HL-60 (cell line): ENCODE measurements around the gene LITAF.

- RRBS, result no CpG with 5 or more reads among the region's 5 CpGs
Observed at GRCh38 chr16:11551101-11551574, 24.1 kb upstream of the ENSG00000188897 start.

- RRBS, result 77% methylated on average over 4 of the region's 22 CpGs
Observed at GRCh38 chr16:11572123-11573019, 14.3 kb downstream of the LITAF start.

- RRBS, result no CpG with 5 or more reads among the region's 7 CpGs
Observed at GRCh38 chr16:11582226-11582883, 4.4 kb downstream of the LITAF start.

- RRBS, result 2% methylated on average over 48 of the region's 94 CpGs
Observed at GRCh38 chr16:11586706-11587778, at the start of gene LITAF. Gene LITAF, minus strand, starts transcription at chr16:11586919.

DNA sequence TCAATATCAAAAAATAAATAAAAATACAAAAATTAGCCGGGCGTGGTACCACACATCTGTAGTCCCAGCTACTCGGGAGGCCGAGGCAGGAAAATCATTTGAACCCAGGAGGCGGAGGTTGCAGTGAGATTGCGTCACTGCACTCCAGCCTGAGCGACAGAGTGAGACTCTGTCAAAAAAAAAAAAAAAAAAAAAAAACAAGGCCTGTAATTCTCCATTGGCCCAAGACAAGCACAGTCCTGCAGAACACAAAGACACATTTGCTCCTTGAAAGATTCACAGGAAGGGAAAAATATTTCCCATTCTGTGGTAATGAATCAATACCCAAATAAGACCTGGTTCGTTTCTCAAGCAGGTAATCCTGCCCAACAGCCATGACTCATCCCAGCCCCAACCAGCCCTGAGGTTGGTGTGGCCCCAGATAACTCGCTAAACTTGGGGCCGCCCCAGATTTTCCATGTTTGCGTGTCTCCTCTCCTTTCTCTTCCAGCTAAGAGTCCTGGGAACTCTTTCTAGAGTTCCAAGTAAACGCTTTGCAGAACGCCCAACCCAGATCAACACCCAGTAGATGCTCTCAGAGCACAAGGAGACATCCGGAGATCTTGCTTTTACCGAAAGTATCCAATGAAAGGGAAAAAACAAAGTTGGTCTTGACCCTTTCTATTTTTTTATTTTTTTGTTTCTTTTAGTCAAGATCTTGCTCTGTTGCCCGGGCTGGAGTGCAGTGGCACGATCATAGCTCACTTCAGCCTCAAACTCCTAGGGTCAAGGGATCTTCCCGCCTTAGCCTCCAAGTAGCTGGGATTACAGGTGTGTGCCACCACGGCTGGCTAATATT, 40.2 kb upstream of the SNN start:
- RRBS, result 98% methylated on average over 1 of the region's 19 CpGs

GRCh38 chr16:11629021-11629942, 39.0 kb upstream of the SNN start:
- RRBS, result no CpG with 5 or more reads among the region's 23 CpGs

GRCh38 chr16:11675390-11676457, 7.5 kb downstream of the SNN start:
- RRBS, result 100% methylated on average over 4 of the region's 42 CpGs

DNA sequence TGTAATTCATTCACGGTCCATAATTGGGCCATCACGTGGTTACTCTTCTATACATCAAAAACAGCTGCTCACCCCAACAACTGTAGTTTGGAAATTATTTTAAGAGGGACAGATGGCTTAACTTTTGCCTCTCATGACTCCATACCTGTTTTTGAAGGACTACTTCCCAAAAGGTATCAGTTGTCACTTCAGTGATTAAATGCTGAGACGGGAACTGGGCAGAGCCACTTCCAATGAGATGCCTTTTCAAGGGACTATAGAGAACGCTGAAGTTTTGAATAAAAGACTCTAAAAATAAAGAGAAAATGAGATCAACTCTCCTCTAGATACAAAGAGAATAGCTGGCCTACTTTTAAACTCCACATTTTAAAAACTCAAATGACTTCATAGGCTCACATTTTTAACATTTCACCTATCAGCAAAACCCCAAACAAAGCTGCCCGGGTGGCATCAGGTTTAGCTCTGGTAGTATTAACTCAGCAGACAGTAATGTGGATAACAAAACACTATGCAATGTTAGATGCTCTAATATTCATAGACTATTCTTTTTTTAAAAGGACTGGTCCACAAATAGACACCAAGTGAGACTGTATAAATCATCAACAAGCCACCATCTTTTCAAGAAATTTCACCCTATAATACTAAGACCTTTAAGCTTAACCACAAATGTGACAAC, 20.0 kb downstream of the SNN start:
- RRBS, result no CpG with 5 or more reads among the region's 5 CpGs

GRCh38 chr16:11697779-11698027, 29.4 kb downstream of the SNN start:
- RRBS, result no CpG with 5 or more reads among the region's 4 CpGs

DNA sequence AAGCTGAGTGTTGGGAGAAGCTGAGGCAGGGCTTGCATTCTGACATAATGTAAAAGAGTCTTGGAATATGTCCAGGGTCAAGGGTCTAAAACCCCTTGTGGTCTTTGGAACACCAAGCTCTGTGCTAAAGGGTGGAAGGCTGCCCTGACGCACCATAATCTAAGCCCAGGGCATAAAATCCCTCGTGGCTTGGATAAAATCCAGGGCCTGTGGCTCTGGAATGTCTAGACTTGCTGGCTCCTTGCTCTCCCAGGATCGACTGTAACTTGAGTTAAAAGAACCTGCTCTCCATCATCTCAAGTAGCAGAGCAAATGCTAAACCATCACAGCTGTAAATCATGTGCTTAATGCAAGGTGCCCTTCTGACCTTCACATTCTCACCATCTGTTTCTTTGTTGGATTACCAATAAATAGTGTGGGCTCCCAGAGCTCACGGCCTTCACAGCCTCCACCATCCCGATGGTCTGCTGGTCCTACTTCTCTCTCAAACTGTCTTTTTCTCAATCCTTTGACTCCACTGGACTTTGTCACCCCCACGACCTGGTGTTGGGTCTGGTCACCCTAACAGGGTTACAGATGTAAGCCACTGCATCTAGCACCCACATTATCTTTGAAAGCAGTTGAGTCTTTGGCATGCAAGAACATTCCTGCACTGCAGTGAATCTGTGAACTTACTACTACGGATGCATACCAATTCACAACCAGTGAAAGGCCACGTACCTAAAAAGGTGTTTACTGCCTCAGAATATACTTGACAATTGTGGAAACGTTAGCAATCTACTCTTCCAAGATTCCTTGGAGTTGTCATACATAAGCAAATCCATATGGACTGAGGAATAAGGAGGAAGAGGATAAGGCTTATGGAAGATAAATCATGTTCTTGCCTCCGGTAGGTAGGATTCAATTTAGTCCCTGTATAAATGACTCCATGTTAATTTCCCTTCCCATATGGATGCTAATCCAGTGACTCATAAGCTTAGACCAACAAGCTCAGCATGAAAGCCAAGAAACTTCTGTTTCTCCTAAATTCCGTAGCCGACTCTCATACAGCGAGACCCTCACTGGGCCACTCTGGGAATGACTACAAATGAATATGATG, 15.2 kb downstream of the RSL1D1 start:
- RRBS, result no CpG with 5 or more reads among the region's 13 CpGs

DNA sequence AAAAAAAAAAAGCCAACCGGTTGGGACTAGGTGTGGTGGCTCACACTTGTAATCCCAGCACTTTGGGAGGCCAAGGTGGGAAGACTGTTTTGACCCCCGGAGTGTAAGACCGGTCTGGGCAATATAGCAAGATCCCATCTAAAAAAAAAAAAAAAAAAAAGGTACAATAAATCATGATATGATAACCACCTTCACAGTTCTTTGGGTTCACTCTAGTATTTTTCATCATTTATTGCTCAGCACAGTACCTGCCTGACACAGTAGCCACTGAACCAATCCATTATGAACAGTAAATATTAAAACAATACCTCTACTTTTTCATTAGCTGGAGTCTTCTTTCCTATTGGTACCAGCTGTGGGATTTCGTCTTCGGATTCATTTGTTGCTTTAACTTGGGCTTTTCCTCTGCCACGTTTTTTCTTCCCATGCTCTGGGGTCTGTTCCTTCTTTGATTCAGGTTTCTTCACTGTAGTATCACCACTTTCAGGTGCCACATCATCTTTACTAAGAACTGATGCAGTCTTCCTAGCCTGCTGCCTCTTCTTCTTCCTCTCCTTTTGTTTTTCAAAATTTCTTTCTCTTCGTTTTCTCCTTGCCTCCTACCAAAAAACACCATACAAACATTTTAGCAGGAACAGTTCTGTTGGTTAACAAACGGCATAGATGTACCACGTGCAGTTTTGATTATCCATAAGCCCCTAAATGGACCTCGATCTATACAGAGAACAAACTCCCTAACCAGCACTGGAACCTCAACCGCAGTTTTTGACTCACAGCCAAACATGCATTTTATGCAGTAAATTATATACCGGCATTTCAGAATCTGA, 11.7 kb downstream of the RSL1D1 start:
- RRBS, result 98% methylated on average over 2 of the region's 12 CpGs

DNA sequence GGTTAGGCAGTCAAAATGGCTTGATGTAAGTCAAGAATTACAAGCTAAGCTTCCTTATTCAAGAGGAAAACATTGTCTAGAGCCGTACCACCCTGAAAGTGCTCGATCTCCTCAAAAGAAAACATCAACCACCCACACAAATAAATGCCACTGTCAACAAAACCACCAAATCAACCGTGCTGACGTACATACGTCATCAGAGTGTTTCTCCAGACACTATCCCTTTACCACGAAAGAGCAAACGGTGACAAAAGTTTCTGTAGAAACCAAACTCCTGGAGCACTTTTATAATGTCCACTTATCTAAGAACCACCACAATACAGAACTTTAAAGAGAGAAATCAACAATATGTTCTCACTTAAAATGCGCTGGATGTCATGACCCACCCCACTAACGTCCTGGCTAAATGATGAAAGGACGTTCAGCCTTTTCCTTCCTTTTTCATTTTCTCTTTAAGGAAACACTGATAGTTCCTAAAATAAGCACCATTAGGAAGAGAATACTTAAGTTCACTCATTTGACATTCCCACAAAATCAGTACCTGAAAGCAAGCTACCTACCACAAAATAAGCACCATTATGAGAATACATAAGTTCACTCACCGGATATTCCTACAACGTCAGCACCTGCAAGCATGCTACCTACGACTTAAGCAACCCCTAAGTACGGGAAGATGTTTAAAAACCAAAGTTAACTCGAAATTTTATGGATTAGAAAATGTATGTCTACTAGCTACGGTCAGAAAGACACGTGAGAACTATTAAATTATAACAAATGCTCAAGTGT, 1.8 kb downstream of the GSPT1 start:
- RRBS, result no CpG with 5 or more reads among the region's 17 CpGs

- RRBS, result no CpG with 5 or more reads among the region's 13 CpGs
Observed at GRCh38 chr16:11927401-11927798, 11.6 kb upstream of the GSPT1 start.

DNA sequence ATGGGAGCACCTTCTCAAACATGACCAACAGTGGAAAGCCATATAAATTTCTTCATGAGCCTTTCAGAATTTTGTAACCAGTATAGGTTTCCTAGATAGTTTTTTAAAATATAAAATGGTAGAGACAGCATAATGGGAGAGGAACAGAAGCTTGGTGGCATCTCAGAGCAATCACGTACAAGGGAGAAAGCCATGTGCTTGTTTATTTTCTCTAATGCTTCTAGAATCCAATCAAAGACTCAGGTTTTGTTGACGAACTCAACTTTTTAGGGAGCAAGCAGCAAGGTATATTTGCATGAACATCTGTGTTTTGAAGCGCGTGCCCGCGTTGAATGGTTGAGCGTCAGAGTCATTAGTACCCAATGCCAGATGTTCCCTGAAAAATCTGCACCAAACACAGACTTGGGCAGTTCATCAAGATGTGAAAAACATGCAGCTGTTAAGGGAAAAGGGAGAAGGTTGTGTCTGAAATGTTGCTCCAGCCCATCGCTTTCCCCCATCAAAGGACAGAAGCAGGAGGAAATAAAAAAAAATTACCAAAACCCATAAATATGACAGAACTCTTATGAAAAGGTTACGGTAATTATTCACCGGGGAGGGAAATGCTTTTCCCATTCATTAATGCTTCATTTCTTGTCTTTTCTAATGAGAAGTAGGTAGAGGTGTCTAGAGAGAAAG, 170.4 kb downstream of the SNX29 start:
- RRBS, result no CpG with 5 or more reads among the region's 10 CpGs

- RRBS, result no CpG with 5 or more reads among the region's 10 CpGs
Observed at GRCh38 chr16:12372246-12372854, 395.8 kb downstream of the SNX29 start.

DNA sequence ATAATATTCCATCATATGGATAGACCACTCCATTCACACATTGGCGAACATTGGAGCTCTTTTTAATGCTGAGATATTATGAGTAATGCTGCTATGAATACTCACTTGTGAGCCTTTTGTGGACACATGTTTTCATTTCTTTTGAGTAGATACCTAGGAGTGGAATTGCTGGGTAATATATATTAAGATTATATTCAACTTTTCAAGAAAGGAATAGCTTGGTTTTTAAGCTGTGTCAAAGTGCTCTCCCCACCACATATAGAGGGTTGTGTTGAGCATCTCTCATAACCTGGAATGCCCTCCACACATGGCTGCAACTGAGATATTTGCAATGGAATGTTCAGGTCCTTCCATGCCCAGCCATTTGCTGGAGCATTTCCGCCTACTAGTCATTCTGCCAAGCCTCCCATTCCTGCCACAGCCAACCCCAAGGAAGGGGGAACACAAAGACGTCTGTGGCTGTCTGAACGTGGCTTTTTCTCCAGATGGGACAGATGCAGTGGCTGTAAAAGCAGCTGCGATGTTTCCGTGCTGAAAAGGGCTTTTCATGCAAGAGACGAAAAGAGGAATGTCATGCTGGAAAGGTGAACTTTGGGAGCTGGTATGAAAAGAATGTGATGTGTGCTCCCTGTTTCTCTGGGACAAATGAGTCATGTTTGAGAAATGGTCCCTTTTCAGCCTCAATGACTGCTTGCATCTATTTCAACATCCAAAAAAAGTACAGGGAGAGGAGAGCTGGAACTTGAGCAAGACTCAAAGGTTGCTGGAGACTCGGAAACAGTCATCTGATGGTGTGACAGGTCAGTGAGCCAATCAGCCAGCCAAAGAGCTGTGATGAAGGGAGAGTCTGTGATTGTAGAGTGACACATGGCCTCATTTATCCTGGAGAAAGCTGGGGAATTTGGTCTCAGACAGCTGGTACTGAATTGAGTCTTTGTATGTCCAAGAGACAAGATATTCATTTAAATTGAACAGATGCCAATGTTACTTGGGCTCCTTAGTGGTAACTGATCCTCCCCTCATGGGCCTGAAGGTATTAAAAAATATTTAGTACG, 208.8 kb downstream of the SHISA9 start:
- RRBS, result no CpG with 5 or more reads among the region's 9 CpGs

- RRBS, result no CpG with 5 or more reads among the region's 7 CpGs
Observed at GRCh38 chr16:13956262-13956590, 36.3 kb downstream of the ERCC4 start.

DNA sequence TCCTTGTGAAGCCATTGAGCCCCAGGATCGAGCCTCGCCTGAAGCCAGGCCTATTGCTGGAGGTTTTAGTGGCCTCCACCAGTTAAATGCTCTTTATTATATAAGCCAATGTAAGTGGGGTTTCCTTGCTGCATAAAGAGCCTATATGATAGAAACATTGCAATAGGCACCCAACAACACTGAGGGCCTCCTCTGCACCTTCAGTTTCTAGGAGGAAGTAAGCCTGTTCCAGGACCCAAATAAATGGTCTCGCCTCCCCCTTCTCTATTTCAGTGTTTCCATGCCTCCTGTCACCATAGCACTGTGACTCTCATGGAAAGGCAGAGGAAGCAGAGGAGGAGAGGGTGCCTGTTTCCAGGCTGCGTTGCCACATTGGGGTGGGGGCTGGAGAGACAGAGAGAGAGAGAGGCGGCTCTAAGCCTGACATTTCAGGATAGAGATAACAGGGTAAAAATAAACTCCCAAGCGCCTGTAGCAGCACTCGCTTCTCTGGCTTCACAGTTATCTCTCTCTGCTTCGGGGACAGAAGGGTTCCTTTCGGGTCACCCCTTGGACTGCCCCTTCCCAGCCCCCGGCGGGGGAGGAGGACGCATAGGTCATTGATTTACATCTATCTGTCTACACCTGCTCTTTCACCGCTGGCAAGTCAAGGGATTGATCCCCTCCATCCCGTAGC, 71.3 kb upstream of the MRTFB start:
- RRBS, result no CpG with 5 or more reads among the region's 14 CpGs

GRCh38 chr16:14013453-14014453, 57.4 kb upstream of the MRTFB start:
- RRBS, result no CpG with 5 or more reads among the region's 16 CpGs

- RRBS, result no CpG with 5 or more reads among the region's 7 CpGs
Observed at GRCh38 chr16:14225282-14226031, 154.3 kb downstream of the MRTFB start.